Penis (tissue), 1 donor: ENCODE data around the gene NDUFC2.

GRCh38 chr11:76785068-76786218, 2.3 kb downstream of the TSKU start:
- PRO-cap, result unidirectional peak, minus-strand start at chr11:76785692; unidirectional peak, minus-strand start at chr11:76785729

DNA sequence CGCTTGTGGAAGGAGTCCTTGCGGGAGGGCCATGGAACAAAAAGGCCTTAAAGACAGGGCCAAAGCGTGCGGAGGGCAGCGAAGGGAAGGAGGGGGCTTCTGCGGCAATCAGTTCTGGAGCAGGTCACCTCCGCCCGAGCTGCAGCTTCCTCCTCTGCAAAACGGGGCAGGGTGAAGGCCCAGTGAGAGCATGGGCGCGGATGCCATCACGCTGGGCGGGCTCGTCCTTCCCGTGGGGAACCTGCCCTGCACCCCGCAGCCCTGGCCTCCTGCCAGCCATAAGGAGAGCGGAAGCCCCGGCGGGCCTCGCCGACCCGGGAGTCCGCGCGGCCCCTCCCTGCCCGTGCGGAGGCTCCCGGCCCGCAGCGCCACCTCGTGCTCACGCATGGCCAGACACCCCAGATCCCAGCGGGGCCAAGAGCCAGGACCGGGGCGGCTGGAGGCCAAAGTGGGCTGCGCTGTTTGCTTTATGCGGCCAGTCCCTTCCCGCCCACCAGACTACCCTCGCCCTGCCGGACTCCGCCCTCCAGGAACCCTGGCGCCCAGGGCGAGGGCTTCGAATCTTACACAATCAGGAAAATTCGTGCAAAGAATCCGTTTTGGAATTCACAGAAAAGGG, 16.0 kb downstream of the TSKU start:
- PRO-cap, result no peak

- PRO-cap, result no peak
These were observed 36.9 kb downstream of the TSKU start for GRCh38 chr11:76820017-76820482.

GRCh38 chr11:76938407-76939053, 77.8 kb downstream of the ACER3 start:
- PRO-cap, result no peak

- PRO-cap, result no peak
These were observed 6.7 kb downstream of the CAPN5 start for GRCh38 chr11:77073236-77074133.

DNA sequence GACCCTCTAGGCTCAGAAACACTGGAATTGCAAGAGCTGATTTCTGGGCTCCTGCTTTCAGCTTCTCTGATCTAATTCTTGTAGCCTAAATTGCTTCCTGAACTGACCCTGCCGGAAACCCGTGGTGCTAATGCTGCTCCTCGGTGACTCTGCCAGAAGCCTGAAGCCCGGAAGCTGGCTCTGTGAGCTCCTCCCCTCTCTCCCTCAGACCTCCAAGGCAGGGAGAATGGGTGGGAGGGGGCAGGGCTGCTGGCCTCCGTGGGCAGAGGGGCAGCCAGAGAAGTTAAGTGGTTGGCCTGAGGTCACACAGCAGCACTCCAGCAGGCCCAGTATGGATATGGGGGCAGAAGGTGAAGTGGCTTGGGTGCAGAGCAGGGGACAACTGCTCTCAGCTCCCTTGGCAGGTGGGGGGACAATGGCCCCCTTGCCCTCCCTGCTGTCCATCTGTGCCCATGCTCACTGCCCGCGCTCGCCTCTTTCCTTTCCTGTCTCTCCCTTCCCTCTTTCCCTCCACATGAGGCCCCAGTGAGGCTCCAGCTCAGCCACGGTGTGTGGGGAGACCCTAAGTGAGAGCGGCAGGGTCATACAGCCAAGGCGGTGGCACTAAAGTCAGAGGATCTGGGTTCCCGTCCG, 16.2 kb downstream of the CAPN5 start:
- PRO-cap, result no peak

GRCh38 chr11:77095650-77096316, 6.9 kb upstream of the OMP start:
- PRO-cap, result no peak

- PRO-cap, result no peak
These were observed 16.7 kb downstream of the MYO7A start for GRCh38 chr11:77144766-77145195.

DNA sequence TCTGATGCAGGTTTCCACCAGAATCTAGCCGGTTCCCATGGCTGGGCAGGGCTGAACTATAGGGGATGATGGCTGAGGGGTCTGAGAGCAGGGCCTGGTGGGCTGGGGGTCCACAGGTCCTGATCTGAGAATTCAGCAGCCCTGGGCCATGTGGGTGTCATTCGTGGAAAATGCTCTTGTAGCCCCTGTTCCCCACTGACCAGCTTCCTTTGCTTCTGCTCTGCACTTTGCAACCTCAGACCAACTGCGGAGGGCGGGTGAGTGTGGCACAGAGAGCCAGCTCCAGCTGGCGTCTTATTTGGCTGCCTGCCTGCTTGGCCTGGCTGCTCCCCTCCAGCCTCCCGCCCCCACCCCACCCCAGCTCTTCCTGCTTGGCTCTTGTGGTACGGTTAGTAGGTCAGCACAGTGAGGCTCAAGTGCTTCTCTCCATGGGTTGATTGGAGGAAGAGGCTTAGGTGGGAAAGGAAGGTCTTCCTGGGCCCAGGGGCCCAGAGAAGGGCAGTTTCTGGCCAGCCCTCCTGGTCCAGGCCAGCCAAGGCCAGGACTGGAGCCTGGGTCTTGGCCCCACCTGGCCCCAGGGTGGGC, 26.3 kb downstream of the MYO7A start:
- PRO-cap, result no peak

DNA sequence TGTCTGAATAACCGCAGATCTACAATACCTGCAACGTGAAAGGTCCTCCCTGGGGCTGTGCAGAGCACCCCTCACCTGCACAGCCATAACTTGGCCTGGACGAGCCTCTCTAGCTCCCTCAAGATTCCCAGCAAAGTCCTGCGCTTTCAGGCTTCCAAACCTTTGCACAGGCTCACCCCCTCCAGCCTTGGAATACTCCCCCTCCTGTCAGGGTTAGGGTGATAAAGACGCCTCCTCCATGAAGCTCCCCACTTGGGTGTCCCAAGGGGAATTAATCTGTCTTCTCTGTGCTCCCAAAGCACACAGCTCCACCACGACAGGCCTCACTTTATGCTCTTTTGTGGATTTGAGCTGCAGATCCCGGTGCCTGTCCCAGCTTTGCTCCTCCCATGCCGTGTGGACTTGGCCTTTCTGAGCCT, 46.2 kb downstream of the MYO7A start:
- PRO-cap, result no peak

- PRO-cap, result bidirectional peak, plus-strand start at chr11:77412174, minus-strand start at chr11:77411952
These were observed 62.1 kb downstream of the PAK1 start for GRCh38 chr11:77411645-77412319.

- PRO-cap, result no peak
These were observed 21.6 kb downstream of the AQP11 start for GRCh38 chr11:77611309-77611818.

GRCh38 chr11:77740658-77741112, 79.8 kb downstream of the RSF1 start:
- PRO-cap, result no peak

GRCh38 chr11:78030362-78030855, 7.3 kb upstream of the KCTD14 start:
- PRO-cap, result no peak

GRCh38 chr11:78051087-78052006, 12.3 kb upstream of the THRSP start:
- PRO-cap, result no peak

DNA sequence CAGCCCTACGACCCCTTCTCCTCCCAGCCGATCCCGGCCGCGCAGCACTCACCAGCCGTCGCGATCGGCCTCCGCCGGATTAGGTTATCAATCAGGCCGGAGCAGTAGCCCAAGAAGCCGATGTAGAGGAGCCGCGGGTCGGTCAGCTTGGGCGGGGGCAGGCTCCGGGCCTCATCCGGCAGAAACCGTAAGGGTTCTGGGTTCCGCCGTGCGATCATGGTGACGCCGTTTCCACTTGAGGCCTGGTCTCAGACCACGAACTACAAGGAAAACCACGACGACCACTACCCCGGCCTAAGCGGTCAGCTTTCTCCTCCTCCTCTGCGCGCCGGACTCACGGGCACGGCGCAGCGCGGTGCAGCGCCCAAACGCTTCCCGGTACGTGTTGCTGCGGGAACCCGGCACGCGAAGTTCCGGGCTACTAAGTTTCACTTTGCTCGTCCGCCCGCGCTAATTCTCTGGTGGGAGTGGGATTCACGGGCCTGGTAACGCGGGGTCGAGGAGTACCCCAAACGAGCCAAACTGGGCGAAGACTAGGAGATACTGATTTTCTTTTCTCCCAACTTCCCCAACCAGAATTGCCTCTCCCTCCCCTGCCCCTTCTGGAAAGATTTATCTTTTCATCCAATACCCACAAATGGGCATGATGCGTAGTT, at the start of gene NDUFC2:
TSS of gene NDUFC2 (minus strand) at position 336 of the 656 bp plus-strand sequence.
- PRO-cap, result bidirectional peak, plus-strand start at position 424 of the sequence, minus-strand start at position 336 of the sequence

- PRO-cap, result no peak
These were observed 3.3 kb upstream of the NDUFC2 start for GRCh38 chr11:78082853-78083436.

GRCh38 chr11:78156211-78157081, 17.0 kb upstream of the ALG8 start:
- PRO-cap, result no peak

- PRO-cap, result no peak
These were observed 41.7 kb downstream of the USP35 start for GRCh38 chr11:78230428-78230870.

- PRO-cap, result no peak
These were observed 80.1 kb downstream of the USP35 start for GRCh38 chr11:78268433-78269533.